ENCODE measurements around the genes MXD1 and NAGK.

GRCh38 chr2:68577332-68578023 is 65.9 kb upstream of the PROKR1 start:
- PRO-cap, result no peak

DNA sequence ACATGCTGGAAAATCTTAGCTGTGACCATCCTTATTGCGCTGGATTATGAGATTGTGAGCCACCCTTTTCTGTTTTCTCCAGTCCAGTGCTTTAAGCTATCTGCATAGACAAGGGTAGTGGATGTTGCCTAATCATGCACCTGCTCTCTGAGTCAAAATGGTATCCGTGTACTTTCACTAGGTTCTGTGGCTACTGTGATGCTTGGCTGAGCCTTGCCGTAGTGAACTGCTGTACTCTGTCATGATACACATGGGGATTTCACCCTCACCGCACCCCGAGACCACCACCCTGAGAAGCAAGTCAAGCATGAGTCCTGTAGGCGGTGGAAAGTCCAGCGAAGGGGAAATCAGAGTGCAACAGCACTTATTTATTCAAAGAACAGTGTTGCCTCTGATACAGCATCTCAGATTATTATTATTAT is 55.0 kb downstream of the ARHGAP25 start:
- PRO-cap, result no peak

DNA sequence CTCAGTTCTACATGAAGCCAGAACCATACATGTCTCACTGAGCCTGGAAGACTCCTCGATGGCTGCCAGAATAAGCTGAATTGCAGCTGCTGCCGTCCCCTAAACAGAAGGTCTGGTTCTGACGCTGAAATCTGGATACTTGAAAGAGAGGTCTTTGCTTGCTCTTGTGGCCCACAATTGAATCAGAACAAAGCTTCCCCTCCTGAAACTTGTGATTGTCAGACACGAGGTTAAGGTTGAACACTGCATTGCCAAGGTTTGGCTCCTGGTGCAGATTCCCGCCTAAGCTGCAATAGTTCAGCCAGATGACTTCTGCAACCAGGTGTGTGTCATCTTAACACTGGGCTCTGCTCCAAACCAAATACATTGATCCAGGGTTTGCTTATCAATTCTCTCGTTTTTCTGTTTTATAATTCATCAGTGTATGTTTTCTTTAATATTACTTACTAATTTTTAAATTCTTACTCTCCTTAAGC is 14.6 kb downstream of the GKN1 start:
- PRO-cap, result no peak

GRCh38 chr2:69436467-69437245 is 579 bp downstream of the NFU1 start:
- PRO-cap, result unidirectional peak, plus-strand start at chr2:69436752; bidirectional peak, plus-strand start at chr2:69437021, minus-strand start at chr2:69436996; bidirectional peak, plus-strand start at chr2:69437082, minus-strand start at chr2:69437124

- PRO-cap, result unidirectional peak, plus-strand start at chr2:69642333
These were observed 1.4 kb downstream of the AAK1 start for GRCh38 chr2:69642032-69642603.

- PRO-cap, result no peak
These were observed 938 bp upstream of the AAK1 start for GRCh38 chr2:69644567-69644786.

DNA sequence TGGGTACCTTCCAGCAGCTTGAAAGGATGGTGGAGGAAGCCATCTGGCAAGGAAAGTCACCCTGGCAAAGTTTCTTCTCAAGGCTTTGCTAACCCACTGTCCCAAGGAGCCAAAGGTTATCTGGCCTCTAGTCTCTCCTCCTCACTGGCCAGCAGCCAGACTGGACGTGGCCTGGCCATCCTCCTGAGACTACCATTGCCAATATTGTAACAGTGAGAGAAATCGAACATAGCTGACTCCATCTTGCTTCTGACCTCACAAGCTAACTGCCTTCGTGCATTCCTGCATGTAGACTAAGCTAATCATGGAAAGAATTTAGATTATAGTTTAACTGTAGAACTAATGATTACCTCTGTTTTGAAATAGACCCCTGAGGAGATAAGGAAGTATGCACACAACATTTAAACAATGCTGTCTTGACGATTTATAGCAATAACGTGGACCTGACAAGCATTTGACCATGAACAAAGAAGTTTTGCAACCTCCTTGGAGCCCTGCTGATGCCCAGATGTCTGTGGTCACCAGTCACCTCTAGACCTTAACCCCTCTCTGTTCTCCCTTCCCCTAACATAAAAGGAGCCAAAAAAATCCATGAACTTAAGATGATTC is 7.8 kb upstream of the ANXA4 start:
- PRO-cap, result no peak

GRCh38 chr2:69798709-69799689 is 30.5 kb upstream of the GMCL1 start:
- PRO-cap, result no peak

DNA sequence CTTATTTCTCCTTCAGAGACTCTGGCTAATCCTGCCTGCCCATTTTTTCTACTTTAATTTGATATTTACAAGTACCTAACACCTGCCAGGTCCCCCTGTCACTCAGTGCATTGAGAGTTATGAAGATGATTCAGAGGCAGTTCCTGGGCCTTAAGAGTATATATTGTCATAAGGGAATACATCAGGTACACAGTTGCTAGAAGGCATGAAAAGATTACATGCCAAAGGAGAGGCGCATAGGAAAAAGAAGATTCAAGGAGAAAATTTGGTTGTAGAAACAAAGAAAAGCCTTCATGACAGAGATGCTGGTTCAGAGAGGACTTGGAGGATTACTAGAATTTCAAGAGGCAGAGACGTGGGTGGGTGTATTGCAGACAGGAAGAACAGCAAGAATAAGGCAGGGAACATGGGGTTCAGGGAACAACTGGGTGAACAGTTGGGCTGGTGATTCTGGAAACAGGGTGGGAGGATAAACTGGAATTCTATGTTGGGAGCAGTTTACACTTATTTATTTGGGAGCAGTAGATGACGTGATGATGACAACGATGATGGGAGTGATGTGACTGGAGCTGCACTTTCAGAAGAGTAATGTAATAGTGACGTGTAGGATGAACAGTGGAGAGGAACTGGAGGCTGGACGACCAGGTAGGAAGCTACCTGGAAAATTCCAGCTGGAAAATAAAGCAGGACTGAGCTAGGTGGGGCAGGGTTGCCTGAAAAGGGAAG is 18.5 kb upstream of the GMCL1 start:
- PRO-cap, result no peak

DNA sequence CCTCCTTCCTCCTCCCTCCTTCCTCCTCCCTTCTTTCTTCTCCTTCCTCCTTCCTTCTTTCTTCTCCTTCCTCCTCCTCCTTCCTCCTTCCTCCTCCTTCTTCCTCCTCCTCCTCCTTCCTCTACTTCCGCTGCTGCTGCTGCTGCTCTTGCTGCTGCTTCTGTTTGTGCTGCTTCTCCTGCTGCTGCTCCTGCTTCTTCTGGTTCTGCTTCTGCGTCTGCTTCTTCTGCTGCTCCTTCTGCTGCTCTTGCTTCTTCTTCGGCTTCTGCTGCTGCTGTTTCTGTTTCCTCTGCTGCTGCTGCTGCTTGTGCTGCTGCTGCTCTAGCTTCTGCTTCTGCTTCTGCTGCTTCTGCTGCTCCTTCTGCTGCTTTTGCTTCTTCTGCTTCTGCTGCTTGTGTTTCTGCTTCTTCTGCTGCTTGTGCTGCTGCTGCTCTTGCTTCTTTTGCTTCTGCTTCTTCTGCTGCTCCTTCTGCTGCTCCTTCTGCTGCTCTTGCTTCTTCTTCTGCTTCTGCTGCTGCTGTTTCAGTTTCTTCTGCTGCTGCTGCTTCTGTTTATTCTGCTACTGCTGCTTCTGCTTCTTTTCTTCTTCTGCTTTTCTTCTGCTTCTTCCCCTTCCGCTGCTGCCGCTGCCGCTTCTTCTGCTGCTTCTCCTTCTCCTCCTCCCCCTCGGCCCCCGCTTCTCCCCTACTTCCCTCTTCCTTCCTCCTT is 8.6 kb downstream of the SNRNP27 start:
- PRO-cap, result unidirectional peak, minus-strand start at position 640 of the sequence

DNA sequence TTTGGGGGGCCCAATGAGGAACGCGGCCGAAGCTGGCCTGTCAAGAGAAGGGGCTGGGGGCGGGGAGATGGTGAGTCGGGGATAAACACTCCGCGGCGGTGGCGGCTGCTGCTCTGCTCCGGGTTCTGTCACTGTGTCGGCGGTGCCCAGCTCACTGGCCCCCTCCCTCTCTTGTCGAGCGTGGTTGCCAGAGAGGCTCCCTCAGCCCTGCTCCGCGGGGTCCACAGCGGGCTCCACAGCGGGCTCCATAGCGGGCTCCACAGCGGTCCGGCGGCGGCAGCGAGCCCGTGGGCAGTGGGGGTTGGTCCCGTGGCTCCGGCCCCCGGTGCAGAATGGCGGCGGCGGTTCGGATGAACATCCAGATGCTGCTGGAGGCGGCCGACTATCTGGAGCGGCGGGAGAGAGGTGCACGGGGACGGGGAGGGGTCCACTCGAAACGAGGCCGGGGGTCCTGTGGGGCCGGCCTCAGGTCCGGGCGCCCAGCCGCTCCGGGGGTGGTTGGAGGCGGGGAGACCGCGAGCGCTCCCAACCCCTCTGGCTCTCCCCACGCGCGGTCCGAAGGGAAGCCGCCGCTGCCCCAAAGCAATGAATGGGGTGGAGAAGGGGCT is at the start of gene MXD1:
MXD1 (plus strand) TSS at position 111 of the 608 bp plus-strand sequence.
- PRO-cap, result bidirectional peak, plus-strand start at position 111 of the sequence, minus-strand start outside the sequence; unidirectional peak, plus-strand start at position 174 of the sequence

- PRO-cap, result no peak
These were observed 41.8 kb downstream of the C2orf42 start for GRCh38 chr2:70149042-70149482.

- PRO-cap, result unidirectional peak, minus-strand start at chr2:70403378
These were observed 101.3 kb upstream of the FAM136A start for GRCh38 chr2:70403095-70403664.

DNA sequence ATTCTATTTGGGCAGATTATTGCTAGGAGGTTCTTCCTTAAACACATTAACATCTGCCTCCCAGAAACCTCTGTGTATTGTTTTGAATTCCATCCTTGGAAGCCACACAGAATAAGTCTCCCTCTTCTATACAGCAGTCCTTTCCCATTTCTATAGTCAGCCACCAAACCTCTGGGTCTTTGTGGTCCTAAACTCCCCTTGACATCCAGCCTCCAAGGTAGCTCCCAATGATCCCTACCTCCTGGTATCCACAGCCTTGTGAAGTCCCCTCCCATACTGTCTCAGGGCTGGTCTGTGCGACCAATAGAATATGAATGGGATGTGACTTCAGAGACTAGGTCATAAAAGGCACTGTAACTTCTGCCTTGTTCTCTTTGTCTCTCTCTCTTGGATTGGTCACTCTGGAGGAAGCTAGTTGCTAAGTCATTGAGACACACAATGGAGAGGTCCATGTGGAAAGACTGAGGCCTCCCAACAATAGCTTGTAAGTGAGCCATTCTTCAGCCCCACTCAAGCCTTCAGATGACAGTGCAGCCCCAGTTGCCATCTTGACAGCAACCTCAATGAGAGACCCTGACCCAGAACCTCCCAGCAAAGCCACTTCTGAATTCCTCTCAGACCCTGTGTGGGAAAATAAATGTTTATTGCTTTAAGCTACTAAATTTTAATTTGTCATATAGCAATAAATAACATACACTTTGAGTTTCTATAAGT is 72.1 kb downstream of the TGFA start:
- PRO-cap, result no peak

- PRO-cap, result no peak
These were observed 28.6 kb downstream of the TGFA start for GRCh38 chr2:70524824-70525661.

- PRO-cap, result no peak
These were observed 39.9 kb downstream of the ADD2 start for GRCh38 chr2:70728073-70728513.

DNA sequence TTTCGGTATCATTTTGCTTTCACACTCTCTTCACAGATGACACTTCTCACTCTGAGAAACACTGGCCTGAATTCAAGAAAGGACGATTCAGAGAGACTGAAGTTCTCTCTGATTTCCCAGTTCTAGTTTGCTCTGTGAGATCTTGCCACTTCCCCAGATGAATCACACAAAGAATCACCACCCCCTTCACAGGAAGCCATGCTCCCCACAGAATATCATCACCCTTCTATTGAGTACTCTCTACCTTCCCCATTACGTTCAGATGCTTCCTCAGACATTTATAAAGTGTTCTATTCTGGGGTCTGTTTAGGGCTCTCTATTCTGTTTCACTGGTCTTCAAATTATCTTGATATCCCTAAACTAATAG is 16.1 kb upstream of the CD207 start:
- PRO-cap, result no peak

DNA sequence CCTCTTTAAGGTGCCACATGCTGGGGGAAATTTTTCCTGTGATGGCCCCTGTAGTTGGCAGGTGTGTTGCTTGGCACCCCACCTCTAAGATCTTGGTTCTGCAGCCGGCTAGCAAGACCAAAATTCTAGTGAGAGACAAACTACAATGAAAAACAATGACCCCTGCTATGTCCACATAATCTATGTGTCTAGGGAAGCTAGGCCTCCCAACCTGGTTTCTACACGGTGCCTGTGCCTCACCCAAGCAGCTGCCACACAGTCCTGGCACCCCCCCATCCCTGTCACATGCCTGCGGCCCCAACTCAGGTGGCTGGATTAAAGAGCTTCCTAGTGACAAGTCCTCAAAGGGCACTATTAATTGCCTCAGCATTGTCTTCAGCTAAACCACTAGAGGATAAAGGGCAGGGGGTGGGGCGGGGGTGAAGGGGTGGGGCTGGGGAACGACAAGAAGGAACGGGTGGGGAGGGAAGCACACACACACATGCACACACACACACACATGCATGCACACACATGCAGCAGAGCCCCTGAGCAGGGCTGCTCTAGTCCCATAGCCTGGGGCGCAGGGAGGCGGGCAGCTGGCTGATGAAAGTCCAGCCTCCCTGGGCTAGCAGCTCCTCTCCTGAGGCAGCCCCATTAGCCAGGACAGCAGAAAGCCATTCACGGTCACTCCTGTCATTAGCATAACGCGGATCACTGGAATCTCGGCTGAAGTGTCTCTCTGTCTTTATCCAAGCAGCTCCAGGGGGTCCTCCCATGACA is 7.3 kb upstream of the TEX261 start:
- PRO-cap, result no peak

- PRO-cap, result bidirectional peak, plus-strand start at chr2:71068310, minus-strand start at chr2:71068238; bidirectional peak, plus-strand start at chr2:71068650, minus-strand start at chr2:71068536
These were observed at the start of gene NAGK for GRCh38 chr2:71068066-71068747. Gene NAGK (plus strand): TSS chr2:71068648.

- PRO-cap, result unidirectional peak, minus-strand start at chr2:71068899
These were observed 342 bp downstream of the NAGK start for GRCh38 chr2:71068748-71069231.